Metastatic Liver Carcinoma in the Adrenal Gland (tissue), 2 donors: ENCODE data around the gene NME2.

GRCh38 chr17:50935233-50935812 is 69.2 kb upstream of the TOB1 start:
- PRO-cap, 2 experiments, result peak in 2 of 2 experiments; most common plus-strand start chr17:50935637 (in 2); most common minus-strand start chr17:50935400 (in 2)

DNA sequence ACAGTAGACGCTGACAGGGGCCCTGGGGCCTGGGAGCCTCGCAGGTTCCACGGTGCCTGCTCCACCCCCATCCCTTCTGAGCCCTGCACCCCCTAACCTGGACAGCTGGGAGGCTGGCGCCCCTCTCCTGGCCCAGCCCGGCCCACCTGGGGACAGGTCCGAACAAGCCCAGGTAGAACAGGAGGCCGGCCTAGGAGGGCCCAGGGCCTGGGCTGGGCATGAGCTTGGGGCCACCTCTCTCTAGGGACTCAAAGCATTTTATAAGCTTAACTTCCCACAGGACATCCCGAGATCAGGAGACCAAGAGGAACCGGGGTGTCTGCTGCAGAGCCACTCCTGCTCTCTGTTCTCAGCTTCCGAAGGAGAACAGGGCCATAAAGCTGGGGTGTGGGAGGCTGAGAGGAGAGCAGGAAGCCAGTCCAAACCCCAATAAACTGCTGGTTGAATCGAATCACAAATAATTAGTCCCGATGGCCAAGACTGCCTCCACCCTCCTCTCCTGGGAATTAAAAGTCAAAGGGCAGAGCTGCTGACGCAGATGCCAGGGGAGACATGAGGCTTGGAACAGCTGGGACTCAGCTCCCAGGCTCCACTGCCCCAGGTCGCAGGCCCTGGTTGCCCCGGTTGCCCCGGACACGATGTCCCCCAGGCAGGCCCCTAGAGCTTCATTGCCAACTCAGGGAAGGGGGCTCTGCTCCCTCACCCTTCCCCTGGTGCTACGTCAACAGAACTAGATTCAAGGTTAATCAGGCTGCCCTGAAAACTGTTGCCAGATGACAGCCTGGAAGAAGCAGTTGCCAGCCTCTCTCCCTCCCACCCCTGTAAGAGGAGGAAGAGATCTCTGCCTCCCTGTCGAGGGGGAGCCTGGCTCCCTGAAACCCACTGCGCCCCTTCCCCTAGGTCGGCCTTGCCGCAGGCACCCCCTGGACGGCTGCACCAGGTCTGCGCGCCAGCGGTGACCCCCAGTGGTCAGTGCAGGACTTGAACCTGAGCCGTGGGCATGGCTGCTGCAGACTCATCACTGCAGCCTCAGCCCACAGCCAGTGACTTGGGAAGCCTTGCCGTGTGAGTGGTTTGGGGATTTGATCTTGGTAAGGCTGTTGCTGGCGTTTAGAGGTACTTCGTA is 83.8 kb upstream of the TOB1 start:
- PRO-cap, 2 experiments, result peak in 2 of 2 experiments; most common plus-strand start position 772 of the sequence (in 2); most common minus-strand start position 436 of the sequence (in 2)

DNA sequence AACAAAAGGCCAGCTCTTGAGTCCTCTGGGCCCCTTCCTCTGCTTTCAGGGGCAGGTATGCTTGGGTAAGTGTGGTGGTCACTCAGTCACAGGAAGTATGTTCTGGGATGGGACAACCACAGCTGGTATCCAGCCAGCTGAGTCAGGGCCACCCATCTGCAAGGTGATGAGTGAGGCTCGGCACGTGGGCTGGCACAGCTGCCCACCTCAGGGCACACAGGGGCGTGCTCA is 85.7 kb upstream of the TOB1 start:
- PRO-cap, 2 experiments, result no peak in any of the 2 experiments

DNA sequence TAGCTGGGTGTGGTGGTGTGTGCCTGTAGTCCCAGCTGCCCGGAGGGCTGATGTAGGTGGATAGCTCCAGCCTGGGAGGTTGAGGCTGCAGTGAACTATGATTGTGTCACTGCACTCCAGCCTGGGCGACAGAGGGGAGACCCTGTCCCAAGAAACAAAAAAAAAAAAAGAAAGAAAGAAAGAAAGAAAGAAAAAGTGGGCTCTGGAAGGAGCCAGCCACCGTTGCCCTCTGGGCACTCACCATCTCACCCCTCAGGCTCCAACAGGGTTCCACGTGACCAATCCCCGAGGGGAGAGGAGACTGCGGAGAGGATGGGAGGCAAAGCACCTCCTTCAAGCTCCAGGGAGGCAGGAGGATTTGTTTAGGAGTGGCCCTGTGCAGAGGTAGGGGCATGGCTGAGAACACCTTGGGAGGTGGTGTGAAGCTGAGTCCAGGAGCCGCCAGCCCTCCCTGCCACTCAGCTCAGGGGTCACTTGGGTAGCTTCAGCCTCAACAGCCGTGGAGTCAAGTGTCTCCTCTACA is 87.4 kb upstream of the TOB1 start:
- PRO-cap, 2 experiments, result no peak in any of the 2 experiments

DNA sequence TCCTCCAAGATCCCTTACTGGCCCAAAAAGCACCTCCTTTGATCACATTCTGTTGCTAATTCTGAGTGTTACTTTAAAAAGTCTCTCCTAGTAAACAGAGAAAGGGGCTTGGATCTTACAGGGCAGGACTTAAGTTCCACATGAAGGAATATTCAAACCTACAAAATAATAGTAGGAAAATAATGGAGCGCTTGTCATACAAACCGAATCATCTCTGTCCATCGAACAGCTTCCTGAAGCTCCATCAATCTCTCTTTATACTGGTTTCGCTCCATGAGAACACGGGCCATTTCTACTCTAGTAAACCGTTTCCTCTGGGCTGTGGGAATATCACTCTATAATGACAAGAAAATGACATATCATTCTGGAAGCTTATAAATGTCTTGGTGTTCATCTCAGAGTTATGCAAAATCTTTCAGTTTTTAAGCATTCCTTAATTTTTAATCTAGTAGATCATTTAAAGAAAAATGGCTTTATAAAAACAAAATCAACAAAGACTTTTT is 119.1 kb downstream of the SPAG9 start:
- PRO-cap, 2 experiments, result no peak in any of the 2 experiments

DNA sequence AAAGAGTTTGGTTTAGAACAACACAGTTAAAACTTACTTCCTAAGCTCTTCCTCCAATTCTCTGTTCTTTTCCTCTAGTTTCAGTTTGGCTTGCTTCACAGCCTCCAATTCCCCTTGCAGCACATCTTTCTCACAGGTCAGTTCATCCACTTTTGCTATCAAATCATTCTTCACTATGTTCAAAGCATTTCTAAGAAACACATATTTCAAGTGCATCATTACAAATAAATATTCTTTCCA is 114.7 kb downstream of the SPAG9 start:
- PRO-cap, 2 experiments, result no peak in any of the 2 experiments

DNA sequence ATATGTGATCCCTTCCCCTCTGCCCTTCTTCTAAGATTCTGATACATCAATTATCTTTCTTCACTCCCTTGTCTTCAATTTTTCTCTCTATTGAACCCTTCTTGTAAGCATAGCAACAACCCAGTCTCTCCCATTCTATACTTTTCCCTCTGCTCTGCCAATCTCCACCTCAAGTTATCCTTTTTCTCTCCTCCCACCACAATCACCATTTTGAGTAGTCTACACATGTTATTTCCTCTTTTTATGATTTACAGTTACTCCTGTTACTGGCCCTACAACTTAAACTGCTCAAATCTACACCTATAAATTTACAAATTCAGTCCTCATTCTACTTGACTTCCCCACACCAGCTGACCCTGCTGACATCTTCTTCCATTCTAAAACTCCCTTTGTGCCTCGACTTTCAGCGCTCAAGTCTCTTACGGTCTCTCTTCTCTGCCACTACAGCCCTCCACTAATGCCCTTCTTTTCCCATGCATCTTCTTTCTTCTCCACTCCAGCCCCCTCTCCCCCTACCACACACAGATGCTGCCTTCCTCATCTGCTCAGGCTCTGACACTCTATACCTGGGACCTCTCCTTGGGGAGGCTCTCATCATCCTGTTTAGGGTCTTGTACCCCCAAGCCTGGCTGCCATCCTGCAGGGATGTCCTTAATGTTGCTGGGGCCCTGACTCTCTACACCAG is 84.5 kb downstream of the SPAG9 start:
- PRO-cap, 2 experiments, result no peak in any of the 2 experiments

DNA sequence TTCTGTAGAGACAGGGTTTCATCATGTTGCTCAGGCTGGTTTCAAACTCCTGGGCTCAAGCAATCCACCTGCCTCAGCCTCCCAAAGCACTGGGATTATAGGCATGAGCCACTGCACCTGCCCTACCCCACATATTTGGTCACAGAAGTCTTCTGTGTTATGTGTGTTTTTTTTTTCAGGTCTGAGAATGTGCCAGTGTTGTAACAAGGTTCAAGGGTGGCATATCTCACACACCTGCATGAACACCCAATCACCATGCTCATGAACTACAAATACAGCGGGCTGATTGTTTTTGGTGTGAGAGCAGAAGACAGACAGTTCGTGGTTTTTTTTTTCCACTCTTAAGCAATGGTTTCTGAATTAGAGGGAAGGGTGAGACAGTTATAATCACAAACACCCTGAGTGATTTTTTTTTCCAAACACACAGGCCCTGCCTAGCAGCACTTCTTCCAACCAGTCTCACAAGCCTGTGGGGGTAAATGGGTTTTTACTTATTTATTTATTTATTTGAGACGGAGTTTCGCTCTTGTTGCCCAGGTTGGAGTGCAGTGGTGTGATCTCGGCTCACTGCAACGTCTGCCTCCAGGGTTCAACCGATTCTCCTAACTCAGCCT is 22.6 kb downstream of the SPAG9 start:
- PRO-cap, 2 experiments, result no peak in any of the 2 experiments

DNA sequence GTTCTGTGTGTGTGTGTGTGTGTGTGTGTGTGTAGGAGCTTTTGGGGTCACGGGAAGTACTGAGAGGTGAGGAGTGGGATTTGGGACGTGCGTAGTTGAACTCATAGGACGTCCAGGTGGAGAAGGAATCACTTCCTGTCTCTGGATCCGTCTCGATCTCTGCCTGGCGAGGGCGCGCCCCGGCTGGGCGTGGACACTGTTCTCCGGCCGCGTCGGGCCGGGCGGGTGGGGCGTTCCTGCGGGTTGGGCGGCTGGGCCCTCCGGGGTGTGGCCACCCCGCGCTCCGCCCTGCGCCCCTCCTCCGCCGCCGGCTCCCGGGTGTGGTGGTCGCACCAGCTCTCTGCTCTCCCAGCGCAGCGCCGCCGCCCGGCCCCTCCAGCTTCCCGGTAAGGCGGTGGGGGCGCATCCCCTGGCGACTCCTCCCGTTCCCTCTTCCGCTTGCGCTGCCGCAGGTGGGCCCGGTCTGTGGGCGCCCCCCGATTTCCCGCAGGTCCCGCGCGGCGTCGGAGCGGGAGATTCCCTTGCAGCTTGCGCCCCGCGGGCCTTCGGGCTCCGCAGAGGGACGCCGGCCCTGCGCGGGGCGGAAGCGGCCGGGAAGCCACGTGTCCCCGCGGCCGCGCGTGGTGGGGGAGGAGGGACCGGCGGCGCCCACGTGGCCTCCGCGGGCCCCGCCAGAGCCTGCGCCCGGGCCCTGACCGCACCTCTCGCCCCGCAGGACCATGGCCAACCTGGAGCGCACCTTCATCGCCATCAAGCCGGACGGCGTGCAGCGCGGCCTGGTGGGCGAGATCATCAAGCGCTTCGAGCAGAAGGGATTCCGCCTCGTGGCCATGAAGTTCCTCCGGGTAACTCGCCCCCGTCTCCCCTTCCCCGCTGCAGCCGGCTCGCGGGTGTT is at the start of gene NME2:
Gene NME2 (plus strand): TSS at position 300 of the 895 bp plus-strand sequence.
- PRO-cap, 2 experiments, result peak in 2 of 2 experiments; most common plus-strand start position 310 of the sequence (in 2); most common minus-strand start position 118 of the sequence (in 2)

GRCh38 chr17:51259072-51259896 is 565 bp downstream of the MBTD1 start:
- PRO-cap, 2 experiments, result no peak in any of the 2 experiments

- PRO-cap, 2 experiments, result no peak in any of the 2 experiments
These were observed 703.5 kb upstream of the CA10 start for GRCh38 chr17:52861950-52862395.

DNA sequence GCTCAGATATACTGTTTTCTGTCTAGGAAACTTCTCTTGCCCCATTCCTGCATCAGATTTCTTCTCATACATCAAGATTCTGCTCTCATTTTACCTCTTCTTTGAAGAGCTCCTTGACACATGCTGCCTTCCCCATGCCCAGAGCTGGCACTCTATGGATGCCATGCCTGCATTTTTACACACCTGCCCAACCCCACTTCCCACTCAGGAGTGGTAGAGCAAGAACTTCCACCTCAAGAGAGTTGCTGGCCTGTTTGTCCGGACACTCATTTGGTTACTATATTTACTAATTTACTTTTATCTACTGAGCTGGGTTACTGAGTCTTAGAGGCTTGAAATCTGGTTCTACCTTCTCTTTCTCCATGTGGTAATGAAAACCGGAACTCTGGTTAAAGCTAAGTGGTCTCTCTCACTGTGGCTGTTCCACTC is 98.2 kb upstream of the HLF start:
- PRO-cap, 2 experiments, result no peak in any of the 2 experiments

DNA sequence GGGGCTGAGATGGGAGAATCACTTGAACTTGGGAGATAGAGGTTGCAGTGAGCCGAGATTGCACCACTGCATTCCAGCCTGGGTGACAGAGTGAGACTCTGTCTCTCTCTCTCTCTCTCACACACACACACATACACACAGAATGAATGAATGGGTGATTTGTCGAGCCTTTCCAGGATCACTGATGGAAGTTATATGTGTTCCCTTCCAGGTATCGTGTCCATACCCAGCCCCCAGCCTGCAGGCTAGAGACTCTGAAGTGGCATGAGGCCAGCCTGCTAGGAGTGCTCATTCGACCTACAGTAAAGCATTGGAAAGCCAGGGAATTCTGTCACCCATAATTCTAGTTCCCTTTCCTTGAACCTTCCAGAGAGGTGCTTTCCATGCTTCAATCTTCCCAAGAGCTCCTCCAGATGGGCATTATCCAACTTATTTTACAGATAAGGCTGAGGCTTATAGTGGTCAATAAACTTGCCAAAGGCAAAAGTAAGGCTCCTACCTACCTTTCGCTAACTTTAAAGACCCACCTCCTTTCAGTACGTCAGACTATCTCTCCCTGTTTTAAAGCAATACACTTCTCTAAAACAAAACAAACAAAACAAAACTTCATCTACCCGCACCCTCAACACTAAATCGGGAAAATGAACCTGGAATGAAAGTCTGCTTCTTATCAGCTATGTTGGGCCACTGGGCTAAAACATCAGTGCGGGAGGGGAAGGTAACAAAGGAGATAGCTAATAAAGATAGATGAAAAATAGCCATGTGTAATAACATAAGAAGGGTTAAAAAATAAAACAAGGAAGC is 1.4 kb upstream of the MMD start:
- PRO-cap, 2 experiments, result no peak in any of the 2 experiments

GRCh38 chr17:55426812-55427450 is 5.3 kb upstream of the MMD start:
- PRO-cap, 2 experiments, result no peak in any of the 2 experiments

DNA sequence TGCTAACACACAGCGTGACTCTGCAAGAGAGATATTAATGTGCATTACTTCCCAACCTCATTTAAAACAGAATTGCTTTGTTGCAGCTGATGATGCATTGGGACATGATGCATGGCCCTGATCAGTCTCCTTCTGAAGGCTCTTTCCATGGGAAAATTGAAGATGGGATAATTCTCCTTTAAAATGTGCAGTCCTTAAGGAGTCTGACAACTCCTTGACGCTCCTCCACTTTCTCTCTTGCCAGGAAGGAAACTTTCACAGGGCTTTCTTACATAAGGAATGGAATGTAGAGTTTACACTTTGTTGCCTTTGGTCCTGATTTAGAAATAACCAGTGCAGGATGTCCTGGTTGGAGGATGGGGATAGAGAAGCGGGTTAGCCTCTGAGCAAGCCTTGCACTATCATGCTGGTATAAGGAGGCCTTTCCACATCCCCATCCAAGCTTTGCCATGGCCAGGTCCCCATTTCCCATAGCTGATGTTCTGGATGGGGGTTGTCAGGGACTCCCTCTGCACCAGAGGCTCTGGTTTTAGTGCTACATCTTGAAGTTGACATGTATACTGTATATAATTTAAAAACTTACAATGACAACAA is 21.7 kb upstream of the MMD start:
- PRO-cap, 2 experiments, result no peak in any of the 2 experiments

DNA sequence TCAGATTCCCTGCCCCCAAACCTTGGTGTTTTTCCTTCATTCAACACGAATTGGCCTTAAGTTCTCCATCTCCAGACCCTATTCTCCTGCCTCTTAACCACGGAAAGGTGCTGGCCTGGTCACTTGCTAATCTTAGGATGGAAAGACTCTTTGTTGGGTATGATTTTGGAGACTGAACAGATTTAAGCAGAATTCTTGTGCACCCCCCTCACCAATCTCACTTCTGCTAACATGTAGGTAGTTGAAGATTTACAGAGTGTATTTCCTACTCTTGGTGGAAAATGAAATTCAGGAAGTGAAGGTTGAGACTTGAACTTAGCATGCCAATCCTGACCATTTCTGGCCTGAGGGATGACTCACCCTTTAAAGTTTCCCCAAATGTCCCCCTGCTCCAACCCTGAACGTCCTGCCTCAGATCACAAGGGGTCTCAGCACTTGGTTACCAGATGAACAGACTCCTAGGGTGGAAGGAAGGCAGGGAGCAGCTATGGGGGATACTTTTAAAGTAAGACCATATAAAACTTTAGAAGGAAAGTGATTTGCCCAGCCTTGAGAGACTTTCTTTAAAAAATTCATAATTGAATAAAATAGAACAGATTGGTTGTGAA is 23.3 kb upstream of the MMD start:
- PRO-cap, 2 experiments, result no peak in any of the 2 experiments

GRCh38 chr17:55458267-55458870 is 36.7 kb upstream of the MMD start:
- PRO-cap, 2 experiments, result no peak in any of the 2 experiments

DNA sequence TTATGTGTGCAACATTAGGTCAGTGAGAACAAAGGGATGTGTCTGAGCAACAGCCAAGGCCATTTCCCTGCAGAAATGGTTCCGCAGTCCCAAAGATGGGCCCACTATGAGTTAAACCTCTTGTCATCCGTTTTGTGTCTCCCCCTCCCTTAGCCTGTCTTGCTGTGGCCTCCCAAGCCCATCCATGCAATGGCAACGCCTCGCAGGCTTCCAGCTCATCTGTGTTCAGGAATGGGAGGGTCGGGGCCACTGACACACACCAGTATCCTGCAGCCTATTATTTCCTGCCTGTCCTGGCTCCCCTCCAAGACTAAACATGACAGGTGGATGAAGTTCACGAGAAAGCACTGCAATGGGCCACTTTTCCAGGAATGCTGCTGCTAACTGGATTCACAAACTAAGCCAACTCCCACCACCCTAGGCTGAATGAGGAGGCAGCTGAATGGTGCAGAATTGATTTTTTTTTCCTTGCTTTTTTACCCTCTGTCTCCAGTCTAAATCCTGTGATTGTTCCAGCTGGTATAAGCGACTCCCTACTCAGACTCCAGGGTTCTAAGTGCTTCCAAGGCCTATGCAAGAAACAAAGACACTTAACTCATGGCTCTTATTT is 23.5 kb downstream of the TMEM100 start:
- PRO-cap, 2 experiments, result no peak in any of the 2 experiments

GRCh38 chr17:55731322-55732335 is 9.0 kb upstream of the TMEM100 start:
- PRO-cap, 2 experiments, result peak in 2 of 2 experiments; most common plus-strand start chr17:55731713 (in 2); most common minus-strand start chr17:55731977 (in 1)

DNA sequence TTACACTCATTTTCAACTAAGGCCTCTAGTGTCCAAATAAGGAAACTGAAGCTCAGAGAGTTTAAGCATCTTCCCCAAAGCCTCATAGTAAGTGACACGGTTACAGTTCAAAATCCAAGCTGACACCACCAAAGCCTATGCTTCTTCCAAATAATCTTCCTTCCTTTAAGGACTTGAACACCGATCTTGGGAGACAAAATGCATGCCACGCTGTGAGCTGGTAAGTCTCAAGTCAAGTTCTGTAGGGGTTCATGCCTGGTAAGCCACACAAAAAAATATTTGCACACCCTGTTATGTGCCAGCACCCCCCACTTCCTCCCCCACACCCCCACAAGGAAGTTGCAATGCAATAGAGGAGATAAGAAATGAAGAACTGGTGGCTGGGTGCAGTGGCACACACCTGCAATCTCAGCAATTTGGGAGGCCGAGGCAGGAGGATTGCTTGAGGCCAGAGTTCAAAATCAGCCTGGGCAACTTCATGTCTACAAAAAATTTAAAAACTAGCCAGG is 5.6 kb downstream of the NOG start:
- PRO-cap, 2 experiments, result no peak in any of the 2 experiments